Myometrial cell (primary cell): ENCODE results near the genes SNX22 and PPIB.

GRCh38 chr15:62880350-62880798, 162.2 kb upstream of the TPM1 start:
- RAMPAGE, long total RNA = no peak

DNA sequence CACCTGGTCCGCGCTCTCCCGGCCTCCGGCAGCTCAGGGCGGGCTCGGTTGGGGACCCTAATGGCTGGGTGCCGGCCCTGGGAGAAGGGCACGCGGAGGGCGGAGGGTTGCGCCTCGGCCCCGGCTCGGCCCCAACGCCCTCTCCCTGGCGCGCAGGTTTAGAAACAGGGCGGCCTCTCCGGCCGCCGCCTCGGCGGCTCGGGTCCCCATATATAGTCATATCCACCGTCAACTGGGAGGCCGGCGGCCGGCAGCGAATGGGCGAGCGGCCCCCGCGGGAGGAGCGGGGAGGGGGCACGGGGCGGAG, 273 bp upstream of the TPM1 start:
- RAMPAGE, long total RNA = no peak

- RAMPAGE, long total RNA = no peak
These were observed 3.9 kb downstream of the TPM1 start for GRCh38 chr15:63046348-63046941.

DNA sequence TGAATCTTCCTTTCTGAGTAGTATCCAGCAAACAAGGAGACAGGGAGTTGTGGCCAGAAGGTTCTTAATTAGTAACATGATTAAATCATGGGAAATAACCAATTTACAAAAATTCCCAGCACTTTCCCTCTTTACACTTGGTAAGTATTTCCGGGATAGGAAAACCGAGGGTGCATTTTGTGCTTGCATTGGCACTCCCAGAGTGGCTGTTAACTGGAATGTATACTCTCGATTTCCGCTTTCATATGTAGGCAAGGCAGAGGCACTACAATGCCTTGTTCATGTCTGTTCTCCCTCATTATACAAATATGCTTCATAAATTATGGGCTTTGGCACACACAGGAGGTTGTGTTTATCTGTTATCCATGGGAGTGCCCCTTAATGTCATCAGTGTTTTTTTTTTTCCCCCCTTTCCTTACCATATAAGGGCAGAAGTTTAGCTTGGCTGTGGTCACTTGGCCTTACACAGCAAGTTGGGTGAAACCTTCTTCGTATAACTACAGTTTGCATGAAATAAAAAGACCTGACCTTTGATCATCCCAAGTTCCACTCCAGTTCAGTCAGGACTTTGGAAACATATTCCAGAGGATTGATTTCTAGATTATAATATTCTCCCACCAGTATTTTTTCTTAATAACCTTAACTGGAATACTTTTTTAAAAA, 8.7 kb downstream of the TPM1 start:
- RAMPAGE, long total RNA = no peak

DNA sequence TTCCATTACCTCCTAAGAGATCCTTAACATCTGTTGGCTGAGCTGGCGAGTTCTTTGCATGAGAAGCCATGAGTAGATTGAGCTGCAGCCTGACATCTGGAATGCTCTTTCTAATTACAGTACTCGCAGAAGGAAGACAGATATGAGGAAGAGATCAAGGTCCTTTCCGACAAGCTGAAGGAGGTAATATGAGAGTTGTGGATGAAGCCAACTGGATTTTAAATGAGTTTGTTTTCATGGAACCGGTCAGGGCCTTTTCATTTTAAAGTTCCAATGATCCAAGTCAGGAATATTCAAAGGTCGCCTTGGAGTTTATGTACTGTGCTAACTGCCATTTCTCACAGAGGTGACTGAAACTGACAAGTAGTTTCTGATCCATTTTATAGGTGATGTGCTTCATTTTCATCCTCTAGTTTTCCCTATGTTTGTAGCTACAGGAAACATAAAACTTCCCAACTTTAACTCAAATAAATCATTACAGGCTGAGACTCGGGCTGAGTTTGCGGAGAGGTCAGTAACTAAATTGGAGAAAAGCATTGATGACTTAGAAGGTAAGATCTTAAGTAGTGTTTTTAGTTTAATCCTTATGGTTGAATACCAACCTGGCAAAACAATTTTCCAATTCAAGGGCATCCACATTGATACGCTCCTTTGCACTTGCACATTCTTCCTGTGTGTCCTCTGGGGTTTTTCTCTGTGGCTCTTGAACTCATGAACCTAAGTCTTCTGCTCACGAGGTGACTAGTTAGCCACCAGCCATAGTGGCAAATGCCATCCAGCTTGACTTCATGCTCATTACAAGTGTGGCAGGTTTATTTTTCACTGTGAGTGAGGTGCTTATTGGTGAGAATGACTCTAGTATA, 19.8 kb downstream of the TPM1 start:
- RAMPAGE, long total RNA = no peak

- RAMPAGE, long total RNA = no peak
These were observed 11.8 kb downstream of the RAB8B start for GRCh38 chr15:63201057-63201728.

DNA sequence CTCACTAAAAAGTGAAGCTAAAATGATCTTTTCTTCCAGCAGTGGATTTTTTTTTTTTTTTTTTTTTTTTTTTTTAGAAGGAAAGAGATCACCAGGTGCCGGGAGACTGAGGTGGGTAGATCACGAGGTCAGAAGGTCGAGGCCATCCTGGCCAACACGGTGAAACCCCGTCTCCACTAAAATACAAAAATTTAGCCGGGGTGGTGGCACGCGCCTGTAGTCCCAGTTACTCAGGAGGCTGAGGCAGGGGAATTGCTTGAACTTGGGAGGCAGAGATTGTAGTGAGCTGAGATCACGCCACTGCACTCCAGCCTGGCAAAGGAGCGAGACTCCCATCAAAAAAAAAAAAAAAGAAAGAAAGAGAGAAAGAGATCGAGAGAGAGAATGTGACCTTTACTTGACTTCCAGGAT, 29.6 kb downstream of the RAB8B start:
- RAMPAGE, long total RNA = no peak

DNA sequence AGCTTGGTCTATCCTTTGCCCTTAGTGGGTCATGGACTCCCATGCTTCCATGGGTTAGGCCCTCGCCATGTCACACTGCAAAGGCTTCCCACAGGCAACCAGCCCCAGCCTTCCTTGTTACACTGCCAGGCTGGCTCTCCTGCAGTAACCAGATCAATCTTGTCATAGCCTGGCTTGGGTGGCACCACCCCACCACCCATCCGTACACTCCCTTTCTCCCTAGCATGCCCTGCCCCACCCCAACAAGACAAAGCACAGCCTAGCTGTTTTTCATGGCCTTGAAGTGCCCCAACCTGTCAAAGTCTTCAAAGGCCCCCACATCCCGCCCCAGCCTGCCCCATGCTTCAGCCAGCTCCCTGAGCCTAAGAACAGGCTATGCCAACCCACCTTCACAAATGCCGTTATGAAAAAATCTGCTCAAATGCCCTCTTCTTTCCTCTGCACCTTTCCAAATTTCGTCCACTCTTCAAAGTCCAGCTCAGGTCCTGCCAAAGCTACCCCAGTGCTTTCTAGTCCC, 30.4 kb downstream of the CA12 start:
- RAMPAGE, long total RNA = no peak

DNA sequence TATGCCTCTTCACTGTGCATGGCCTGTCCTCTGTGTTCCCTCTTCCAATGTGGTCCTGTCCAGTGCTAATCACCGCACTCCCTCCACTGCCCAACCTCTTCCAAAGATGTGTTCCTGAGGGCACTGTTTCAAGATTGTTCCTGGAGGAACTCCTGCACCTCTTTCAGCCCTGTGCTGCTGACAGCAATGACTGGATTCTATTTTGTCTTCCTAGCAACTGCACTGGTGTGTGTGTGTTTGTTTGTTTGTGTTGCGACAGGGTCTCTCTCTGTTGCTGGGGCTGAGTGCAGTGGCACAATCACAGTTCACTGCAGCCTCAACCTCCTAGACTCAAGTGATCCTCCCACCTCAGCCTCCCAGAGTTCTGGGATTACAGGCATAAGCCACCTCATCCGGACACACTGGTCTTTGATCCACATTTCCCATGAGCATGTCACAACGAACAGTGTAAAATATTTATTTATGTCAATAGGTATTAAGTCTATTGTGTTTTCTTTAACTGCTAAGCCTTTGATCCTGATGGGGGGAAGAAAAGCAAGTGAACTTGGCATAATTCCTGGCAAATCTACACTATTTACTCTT, 16.8 kb downstream of the CA12 start:
- RAMPAGE, long total RNA = no peak

GRCh38 chr15:63380796-63381027, 934 bp downstream of the CA12 start:
- RAMPAGE, long total RNA = no peak

GRCh38 chr15:63550769-63551588, 46.2 kb upstream of the FBXL22 start:
- RAMPAGE, long total RNA = no peak

DNA sequence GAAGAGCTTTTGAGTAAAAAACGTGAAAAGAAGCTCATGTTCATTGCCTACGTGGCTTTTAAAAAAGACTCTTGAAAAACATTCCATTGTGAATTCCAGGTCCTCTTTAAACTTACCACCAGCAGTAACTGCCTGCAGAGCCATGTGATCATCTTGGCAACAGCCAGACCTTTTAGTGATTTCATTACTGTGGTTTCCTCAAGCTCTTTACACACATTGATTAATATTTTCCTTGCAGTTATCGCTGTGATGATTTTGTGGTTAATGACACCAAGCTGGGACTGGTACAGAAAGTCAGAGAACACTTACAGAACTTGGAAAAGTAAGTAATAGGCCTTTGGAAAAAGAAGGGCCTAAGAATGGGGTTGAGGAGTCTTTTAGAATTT, 43.7 kb upstream of the FBXL22 start:
- RAMPAGE, long total RNA = no peak

- RAMPAGE, long total RNA = no peak
These were observed 33.4 kb downstream of the HERC1 start for GRCh38 chr15:63800119-63800979.

- RAMPAGE, long total RNA = no peak
These were observed 3.6 kb downstream of the HERC1 start for GRCh38 chr15:63830075-63830571.

DNA sequence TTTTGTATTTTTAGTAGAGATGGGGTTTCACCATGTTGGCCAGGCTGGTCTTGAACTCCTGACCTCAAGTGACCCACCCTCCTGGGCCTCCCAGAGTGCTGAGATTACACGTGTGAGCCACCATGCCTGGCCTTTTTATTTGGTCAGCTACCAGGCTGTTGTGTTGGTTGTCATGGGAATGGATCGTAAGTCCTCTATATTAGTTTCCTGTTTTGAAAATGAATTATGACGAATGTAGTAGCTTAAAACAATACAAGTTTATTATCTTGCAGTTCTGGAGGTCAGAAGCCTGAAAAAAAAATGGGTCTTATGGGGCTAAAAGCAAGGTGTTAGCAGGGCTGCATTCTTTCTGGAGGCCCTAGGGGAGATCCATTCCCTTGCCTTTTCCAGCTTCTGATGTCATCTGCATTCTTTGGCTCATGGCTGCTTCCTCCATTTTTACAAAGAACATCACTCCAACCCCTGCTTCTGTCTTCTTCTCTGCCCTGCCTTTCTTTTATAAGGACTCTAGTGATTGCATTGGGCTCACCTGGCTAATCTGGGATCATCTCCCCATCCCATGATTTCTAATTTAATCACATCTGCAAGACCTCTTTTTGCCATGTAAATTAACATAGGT, 25.2 kb upstream of the HERC1 start:
- RAMPAGE, long total RNA = no peak

DNA sequence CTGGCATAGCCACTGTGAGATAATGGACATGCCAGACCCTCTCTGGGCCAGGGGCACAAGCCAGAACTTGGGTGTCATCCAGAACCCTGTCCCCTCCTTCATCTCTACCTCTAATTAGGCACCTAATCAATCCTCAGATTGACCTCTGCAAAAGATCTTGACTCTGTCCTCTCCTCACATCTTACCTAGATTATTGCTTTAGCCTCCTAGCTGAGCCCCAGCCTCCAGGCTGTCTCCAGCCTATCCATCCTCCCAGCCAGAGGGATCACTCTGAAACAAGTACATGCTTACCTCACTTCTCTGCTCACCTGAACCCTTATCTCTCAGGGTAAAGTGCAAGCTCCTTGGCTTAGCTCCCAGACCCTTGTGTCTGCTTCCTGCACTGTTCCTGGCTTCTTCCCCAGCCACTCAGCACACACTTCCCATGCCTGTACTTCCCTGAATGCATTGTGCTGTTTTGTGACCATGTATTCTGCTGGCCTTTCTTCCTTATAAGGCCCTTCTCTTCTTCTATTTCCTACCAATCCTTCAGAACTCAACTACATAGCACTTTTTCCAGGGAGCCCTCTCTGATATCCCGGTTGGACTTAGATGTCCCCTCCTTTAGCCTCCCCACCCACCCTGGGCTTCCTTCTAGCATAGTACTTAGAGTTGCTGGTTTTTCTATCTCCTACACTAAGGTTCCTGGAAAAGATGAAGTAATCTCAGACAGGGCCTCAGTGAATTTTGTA, 76.2 kb downstream of the DAPK2 start:
- RAMPAGE, long total RNA = no peak

DNA sequence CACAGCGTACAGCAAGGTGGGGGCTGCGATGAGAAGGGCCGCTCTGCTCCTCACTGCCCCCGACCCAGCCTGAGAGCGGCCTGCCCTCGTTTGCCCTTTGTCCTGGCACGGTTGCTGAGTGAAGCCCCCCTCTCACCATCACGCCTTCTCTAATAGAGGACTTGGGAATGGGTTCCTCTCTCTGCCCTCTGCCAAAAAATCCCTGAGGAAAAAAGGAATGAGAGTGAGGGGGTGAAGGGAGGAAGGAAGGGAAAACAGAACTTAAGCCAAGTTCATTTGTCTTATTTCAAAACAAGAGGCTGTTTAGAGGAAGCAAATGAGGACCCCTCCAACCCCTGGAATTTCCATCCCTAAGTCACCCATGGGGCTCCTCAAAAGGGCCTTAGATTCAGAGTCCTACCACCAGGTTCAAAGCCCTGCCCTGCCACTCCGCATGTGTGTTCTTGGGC, 685 bp upstream of the DAPK2 start:
- RAMPAGE, long total RNA = no peak

DNA sequence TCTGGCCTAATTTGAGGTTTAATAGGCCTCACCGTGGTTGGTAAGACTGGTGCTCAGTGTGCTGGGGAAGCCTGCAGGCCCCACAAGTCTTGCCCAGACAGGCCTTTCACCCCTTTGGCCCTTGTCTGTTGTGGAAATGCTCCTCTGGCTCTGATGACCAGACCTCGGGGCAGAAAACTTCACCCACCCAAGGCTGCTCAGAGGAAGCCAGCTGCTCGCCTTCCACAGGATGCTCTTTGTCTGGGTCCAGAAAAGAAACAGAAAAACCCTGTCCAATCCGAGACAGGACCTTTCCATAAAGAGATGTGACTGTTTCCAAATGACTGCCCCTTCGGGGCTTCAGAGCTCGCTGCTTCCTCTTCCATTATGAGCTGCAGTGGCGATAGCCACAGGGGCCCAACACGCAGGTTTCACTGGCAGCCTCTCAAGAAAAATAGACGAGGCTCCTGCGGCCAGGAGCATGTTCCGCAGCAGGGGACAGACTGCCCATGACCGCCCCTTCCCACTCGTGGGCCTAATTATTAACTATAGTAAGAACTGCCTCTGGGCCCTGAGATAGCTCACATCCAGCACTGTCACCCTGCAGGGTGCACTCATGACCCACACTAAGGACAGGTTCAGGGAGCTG, 6.8 kb upstream of the SNX22 start:
- RAMPAGE, long total RNA = no peak

- RAMPAGE, long total RNA = no peak
These were observed at the start of gene SNX22 for GRCh38 chr15:64151035-64151856. TSS of gene SNX22 (plus strand) at chr15:64151731.

- RAMPAGE, long total RNA = start-site peak on the minus strand at chr15:64162970-64163036, 15,071 and 20,514 reads in 2 replicates
These were observed at the start of gene PPIB for GRCh38 chr15:64162456-64163637. TSS of gene PPIB (minus strand) at chr15:64163022.